Measurements from ENCODE around the gene INPP5A.

GRCh38 chr10:132394649-132395327 is 2.2 kb upstream of the PWWP2B start:
- PRO-cap = no peak
CAGE:
- cytosol, long polyA plus RNA = no peak
- long polyA plus RNA = no peak
- nucleus, long polyA plus RNA = no peak

DNA sequence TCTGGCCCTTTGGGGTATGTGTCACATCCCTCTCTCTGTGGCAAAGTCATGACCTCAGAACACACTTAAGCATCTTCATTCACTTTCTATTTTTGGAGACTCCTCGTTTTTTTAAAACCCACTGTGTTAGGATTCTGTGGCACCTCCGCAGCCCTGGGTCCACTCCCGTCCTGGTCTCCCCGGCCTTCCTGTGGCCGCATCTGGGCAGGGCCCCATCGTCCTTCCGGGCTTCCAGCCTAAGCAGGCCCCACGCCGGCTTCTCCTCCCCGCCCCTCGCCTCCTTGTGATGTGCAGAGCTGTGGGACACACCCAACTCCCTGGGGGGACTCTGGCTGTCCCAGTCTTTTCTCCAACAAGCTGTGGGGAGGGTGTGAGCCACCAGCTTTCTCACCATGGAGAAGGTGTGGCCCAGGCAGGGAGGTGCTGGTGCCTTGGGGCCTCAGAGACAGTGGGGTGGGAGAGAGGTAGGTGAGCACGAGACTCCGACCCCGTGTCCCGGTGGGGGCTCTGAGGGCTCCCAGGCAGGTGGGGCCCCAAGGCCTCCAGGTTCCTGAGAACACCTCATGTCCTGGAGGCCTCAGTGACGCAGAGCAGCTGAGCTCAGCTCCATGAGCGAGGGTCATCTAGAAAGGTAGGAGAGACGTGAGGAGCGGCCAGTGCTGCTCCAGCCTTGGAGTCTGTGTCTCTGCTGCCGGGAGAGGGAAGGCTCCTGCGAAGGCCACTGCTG is 16.6 kb downstream of the PWWP2B start:
- PRO-cap = no peak
CAGE:
- cytosol, long polyA plus RNA = no peak
- long polyA plus RNA = no peak
- nucleus, long polyA plus RNA = no peak

DNA sequence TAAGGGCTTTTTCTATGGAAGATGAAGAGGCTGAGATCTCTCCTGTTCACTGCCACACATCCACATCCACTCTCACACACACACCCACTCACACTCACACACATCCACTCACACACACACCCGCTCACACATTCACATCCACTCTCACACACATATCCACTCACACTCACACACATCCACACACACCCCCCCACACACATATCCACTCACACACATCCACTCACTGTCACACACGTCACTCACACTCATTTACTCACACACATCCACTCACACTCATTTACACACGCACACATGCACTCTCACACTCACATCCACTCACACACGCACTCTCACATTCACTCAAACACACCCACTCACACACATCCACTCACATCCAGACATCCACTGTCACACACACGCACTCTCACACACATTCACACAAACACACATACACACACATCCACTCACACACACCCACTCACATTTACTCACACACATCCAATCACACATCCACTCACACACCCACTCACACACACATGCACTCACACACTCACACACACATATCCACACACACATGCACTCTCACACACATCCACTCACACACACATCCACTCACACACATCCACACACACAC is 18.2 kb downstream of the PWWP2B start:
- PRO-cap = no peak
CAGE:
- cytosol, long polyA plus RNA = no peak
- long polyA plus RNA = no peak
- nucleus, long polyA plus RNA = no peak

DNA sequence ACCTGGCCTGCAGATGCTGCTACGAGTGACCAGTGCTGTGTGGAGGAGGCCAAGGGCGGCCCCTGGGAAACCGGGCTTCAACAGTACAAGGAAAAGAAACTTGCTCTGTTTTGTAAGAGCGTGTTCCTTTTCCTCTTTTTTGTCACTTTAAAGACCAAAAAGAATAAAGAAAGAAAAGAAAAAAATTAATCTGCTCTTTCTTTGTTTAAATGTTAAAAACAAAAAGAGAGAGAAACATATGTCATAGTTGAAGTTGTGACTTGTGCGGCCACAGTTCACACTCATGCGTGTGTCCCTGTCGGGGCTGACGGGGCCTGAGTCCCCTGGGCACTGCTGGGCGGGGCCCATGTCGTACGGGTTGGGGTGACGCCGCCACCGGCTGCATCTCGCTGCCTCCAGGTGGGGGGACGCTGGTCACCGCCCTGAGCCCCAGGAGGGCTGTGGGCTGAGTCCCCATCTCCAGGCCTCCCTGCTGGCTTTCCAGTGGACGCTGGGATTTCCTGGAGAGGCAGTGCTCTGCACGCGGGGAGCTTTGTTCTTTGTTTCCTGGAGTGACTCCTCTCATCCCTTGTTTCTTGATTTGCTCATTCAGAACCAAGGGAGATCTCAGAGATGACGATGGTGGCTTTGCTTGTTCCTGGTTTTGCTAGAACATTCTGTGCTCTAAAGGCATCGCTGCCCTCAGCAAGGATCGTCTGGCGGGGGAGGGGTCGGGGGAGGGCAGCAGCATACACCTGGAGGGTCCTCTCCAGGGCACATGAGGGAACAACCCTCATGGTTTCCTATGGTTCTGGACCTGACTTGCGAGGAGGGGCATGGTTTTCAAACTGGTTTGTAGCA is 20.9 kb downstream of the PWWP2B start:
- PRO-cap = no peak
CAGE:
- cytosol, long polyA plus RNA = no peak
- long polyA plus RNA = no peak
- nucleus, long polyA plus RNA = no peak

DNA sequence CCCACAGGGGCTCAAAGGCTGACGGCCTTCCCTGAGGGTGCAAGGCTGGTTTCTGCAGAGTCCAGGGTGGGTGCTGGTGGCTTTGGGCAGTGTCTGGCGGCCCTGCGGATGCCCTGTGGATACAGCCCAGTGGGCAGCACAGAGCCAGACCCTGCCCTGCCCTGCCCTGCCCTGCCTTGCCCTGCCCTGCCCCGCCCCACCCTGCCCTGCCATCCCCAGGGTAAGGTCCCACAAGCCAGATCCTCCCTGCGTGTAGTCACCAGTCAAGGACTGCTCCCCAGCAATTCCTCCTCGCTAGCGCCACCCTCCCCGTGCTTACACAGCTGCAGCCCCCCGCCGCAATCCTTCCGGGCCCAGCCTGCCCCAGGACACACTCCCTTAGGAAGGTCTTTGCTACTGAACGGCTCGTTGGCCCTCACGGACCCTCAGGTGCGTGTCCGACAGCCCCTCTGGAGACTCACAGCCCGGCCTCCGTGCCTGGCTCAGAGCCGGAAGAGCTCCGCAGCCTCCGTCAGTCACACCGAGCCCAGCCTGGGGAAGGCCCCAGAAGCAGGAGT is 68.2 kb downstream of the PWWP2B start:
- PRO-cap = no peak
CAGE:
- cytosol, long polyA plus RNA = no peak
- long polyA plus RNA = no peak
- nucleus, long polyA plus RNA = no peak

- PRO-cap = unidirectional peak, minus-strand start at chr10:132537355
CAGE:
- cytosol, long polyA plus RNA = no peak
- long polyA plus RNA = no peak
- nucleus, long polyA plus RNA = no peak
Measured at GRCh38 chr10:132536694-132537673, 603 bp upstream of the INPP5A start.

DNA sequence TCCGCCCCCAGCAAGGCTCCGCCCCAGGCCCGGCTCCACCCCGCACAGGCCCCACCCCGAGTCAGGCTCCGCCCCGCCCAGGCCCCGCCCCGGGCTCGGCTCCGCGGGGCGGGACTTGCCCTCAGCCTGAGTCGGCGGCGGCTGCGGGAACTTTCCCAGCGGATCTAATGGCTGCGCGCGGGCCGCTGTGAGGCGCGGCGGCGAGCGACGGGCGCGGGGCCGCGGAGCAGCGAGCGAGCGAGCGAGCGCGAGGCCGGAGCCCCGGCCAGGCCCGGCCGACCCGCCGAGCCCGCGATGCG is at the start of gene INPP5A:
Gene INPP5A, plus strand, starts transcription at position 114 of the 299 bp plus-strand sequence.
- PRO-cap = unidirectional peak, plus-strand start at position 167 of the sequence
CAGE:
- cytosol, long polyA plus RNA = no peak
- long polyA plus RNA = no peak
- nucleus, long polyA plus RNA = no peak

- PRO-cap = no peak
CAGE:
- cytosol, long polyA plus RNA = no peak
- long polyA plus RNA = no peak
- nucleus, long polyA plus RNA = no peak
Measured at GRCh38 chr10:132548180-132548969, 10.8 kb downstream of the INPP5A start.

- PRO-cap = bidirectional peak, plus-strand start at chr10:132572428, minus-strand start at chr10:132572369
CAGE:
- cytosol, long polyA plus RNA = no peak
- long polyA plus RNA = no peak
- nucleus, long polyA plus RNA = no peak
Measured at GRCh38 chr10:132572334-132572688, 34.7 kb downstream of the INPP5A start.

- PRO-cap = no peak
CAGE:
- cytosol, long polyA plus RNA = no peak
- long polyA plus RNA = no peak
- nucleus, long polyA plus RNA = no peak
Measured at GRCh38 chr10:132651892-132652302, 114.3 kb downstream of the INPP5A start.

GRCh38 chr10:132679267-132679890 is 106.6 kb downstream of the NKX6-2 start:
- PRO-cap = no peak
CAGE:
- cytosol, long polyA plus RNA = no peak
- long polyA plus RNA = no peak
- nucleus, long polyA plus RNA = no peak

- PRO-cap = no peak
CAGE:
- cytosol, long polyA plus RNA = no peak
- long polyA plus RNA = no peak
- nucleus, long polyA plus RNA = no peak
Measured at GRCh38 chr10:132691398-132692562, 94.2 kb downstream of the NKX6-2 start.

DNA sequence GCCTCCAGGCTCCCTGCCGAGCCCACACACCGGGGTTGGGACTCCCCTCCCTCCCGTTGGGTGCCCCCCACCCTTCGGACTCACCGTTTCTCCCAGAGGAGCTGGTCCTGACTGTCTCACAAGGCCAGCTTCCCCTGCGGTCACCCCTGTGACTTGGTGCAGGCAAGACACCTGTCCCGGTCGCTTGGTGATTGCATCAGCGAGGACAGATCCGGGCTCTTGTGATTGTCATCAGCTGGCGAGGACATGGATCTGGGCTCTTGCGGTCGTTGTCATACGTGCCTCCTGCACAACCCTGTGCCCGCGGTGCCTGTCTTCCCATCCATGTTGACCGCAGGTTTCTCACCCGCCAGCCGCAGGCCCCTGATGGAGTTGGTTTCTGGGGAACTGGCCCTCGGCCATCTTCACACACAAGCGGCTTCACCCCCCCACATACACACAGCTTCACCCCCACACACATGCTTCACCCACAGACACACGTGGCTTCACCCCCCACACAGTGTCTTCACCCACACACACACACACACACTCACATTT is 82.9 kb downstream of the NKX6-2 start:
- PRO-cap = no peak
CAGE:
- cytosol, long polyA plus RNA = no peak
- long polyA plus RNA = no peak
- nucleus, long polyA plus RNA = no peak

- PRO-cap = no peak
CAGE:
- cytosol, long polyA plus RNA = no peak
- long polyA plus RNA = no peak
- nucleus, long polyA plus RNA = no peak
Measured at GRCh38 chr10:132903107-132903547, 39.2 kb downstream of the CFAP46 start.

- PRO-cap = no peak
CAGE:
- cytosol, long polyA plus RNA = no peak
- long polyA plus RNA = no peak
- nucleus, long polyA plus RNA = no peak
Measured at GRCh38 chr10:133015263-133015468, 72.6 kb upstream of the ADGRA1 start.

DNA sequence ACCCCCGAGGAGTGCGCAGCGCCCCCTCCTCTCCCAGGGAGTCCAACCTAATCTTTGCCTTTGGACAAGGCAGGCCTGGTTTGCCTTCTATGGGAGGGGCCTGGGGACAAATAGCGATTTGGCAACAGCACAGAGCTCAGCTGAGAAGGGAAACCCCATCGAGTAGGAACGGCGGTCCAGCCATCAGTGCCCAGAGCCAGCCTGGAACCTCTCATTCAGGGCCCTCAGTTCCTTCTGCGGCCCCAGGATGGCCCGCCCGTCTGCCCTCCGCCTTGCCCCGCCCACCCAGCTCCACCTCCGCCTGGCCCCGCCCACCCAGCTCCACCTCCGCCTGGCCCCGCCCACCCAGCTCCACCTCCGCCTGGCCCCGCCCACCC is 32.5 kb upstream of the KNDC1 start:
- PRO-cap = no peak
CAGE:
- cytosol, long polyA plus RNA = no peak
- long polyA plus RNA = no peak
- nucleus, long polyA plus RNA = no peak

- PRO-cap = no peak
CAGE:
- cytosol, long polyA plus RNA = no peak
- long polyA plus RNA = no peak
- nucleus, long polyA plus RNA = no peak
Measured at GRCh38 chr10:133162076-133162580, 2.1 kb downstream of the KNDC1 start.

- PRO-cap = no peak
CAGE:
- cytosol, long polyA plus RNA = no peak
- long polyA plus RNA = no peak
- nucleus, long polyA plus RNA = no peak
Measured at GRCh38 chr10:133245448-133246258, 8.0 kb downstream of the VENTX start.

- PRO-cap = no peak
CAGE:
- cytosol, long polyA plus RNA = no peak
- long polyA plus RNA = no peak
- nucleus, long polyA plus RNA = no peak
Measured at GRCh38 chr10:133247504-133248587, 10.2 kb downstream of the VENTX start.

- PRO-cap = no peak
CAGE:
- cytosol, long polyA plus RNA = no peak
- long polyA plus RNA = no peak
- nucleus, long polyA plus RNA = no peak
Measured at GRCh38 chr10:133262536-133263502, 13.8 kb downstream of the ADAM8 start.